Heart left ventricle (tissue), 7 donors: ENCODE data around the gene OBI1.

DNA sequence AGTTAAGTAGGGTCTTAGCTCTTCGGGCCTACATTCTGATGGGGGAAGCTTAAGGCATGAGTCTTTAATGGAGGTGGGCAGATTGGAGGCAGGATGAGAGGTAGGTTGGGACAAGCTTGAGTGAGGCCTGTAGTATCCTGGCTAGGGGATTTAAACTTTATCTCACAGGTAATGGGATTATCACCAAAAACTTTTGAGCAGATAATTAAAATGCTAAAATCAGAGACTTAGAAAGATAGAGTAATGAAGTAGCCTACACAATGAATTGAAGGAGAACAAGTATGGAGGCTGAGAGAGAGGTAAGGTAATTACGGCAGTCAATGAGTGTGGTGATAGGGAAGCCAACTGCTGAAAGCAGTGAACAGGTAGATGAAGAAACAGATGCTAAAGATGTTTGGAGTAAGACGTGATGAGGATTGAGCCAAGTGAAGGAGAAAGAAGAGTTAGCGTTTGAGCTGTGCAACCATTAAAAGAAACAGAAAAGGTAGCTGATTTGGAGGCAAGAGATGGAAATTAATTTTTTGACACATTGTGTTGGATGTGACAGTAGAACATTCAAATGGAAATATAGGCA is 137.1 kb downstream of the LMO7 start:
- PRO-cap, 6 experiments, result no peak in any of the 6 experiments
- RAMPAGE, long total RNA, 2 experiments, result no peak in any of the 2 experiments
- RRBS, result no CpG with 5 or more reads among the region's 4 CpGs

DNA sequence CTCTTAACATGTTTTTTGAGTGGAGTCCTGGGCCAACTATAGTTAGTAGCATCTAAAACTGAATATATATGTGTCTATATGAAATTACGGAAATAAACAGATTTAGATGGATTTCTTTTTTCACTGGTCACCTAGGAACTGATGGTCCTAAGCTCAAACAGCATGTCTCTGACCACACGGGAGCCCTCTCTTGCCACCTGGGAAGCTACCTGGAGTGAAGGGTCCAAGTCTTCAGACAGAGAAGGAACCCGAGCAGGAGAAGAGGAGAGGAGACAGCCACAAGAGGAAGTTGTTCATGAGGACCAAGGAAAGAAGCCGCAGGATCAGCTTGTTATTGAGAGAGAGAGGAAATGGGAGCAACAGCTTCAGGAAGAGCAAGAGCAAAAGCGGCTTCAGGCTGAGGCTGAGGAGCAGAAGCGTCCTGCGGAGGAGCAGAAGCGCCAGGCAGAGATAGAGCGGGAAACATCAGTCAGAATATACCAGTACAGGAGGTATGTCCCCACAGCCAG is 205.4 kb downstream of the LMO7 start:
- PRO-cap, 6 experiments, result no peak in any of the 6 experiments
- RAMPAGE, long total RNA, 2 experiments, result no peak in any of the 2 experiments
- RRBS, result no CpG with 5 or more reads among the region's 9 CpGs

DNA sequence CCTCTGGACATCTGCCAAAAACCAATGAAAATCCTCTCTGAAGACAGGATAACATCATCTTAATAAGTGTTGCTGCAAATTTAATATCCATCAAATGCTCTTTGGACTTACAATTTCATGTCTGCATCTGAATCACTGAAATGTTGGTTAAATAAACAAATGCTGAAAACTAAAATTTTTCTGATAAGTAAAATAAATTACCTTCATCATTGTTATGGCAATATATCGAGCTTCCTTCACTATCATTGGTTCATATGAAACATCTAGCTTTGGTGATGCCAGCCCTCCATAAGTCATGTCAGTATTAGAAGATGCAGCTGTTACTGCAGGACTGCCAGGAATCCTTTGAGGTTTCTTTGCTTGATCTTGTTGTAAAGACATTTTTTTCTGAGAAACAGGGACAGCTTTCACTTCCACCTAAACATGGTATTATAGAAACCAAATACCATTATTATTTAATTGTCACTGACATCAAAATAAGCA is 123.6 kb upstream of the FBXL3 start:
- PRO-cap, 6 experiments, result no peak in any of the 6 experiments
- RAMPAGE, long total RNA, 2 experiments, result no peak in any of the 2 experiments
- RRBS, result no CpG with 5 or more reads among the region's 1 CpG

- PRO-cap, 6 experiments, result no peak in any of the 6 experiments
- RAMPAGE, long total RNA, 2 experiments, result no peak in any of the 2 experiments
- RRBS, result no CpG with 5 or more reads among the region's 2 CpGs
Measured at GRCh38 chr13:77323378-77323715, 3.5 kb downstream of the MYCBP2 start.

DNA sequence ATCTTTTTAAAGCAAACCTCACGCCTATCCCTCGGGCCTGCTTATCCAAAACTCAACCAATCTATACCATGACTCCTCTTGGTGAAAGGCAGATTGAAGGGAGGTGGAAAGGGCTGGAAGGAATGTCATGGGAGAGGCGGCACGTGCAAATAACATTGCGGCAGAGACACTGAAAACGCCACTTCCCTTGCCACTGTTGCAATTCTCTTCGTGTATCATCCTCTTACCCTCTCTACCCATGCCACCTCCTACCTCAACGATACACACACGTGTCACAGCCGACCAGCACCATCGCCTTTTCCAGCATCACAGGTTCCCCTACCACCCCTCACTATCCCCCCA is 1.0 kb downstream of the MYCBP2 start:
- PRO-cap, 6 experiments, result peak in 2 of 6 experiments; most common plus-strand start position 241 of the sequence (in 1); most common minus-strand start position 198 of the sequence (in 2)
- RAMPAGE, long total RNA, 2 experiments, result no peak in any of the 2 experiments
- RRBS, result no CpG with 5 or more reads among the region's 11 CpGs

DNA sequence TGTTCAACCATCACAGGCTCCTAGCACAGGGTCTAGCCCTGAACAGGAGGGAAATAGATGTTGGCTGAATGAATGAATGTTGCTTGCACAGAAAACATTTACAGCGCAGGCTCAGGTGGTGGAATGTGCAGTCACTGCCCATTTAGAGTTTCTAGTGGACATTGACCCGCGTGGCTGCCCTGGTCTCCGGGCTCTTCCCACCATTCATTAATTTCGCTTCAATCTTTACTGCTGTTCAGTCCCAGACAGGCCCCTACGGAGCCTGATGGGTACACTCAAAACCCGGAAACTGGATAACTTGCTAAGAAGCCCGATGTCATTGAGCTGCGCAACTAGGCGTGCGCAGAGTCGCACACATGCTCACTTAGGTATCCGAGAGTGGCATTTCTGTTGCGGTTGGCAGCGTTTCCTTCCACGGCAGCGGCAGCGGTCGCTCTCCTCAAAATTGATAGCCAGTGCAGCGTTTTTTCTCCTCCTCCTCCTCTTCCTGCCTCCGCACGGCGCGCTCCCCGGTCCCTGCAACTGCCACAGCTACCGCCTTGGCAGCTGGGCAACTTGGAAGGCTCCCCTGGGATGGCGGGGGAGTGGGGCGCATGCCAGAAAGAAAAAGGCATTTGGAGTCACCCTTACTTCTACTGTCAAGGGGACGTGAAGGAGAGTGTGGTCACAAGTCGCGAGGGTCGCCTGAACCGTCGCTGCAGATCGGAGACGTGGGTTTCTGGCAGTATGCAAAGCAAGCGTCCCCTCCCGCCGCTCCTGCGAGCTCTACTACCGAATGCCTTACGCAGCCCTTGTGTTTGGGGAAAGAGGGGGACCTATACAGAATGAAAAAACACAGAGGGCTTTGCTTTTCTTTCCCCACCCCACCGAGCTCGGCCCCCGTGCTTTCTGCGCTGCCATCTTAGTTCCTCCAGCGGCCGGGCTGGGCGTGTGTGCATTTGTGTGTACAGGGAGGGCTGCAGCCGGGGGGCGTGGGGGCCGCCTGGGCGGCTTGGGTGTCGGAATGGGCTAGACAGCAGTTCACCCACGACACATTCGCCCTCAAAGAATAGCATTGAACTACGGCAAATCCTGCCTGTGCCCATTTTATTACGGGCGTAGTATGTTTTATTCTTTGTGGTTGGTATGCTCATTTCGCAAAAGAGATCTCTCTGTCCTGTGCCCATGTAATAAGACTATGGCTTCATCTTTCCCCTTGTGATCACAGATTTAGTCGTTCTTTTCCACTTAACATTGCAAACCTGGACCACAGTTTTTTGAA is 2.5 kb upstream of the MYCBP2 start:
- PRO-cap, 6 experiments, result peak in 6 of 6 experiments; most common plus-strand start position 371 of the sequence (in 4); most common minus-strand start position 924 of the sequence (in 6)
- RAMPAGE, long total RNA, 2 experiments, result no peak in any of the 2 experiments
- RRBS, result 3% methylated on average over 4 of the region's 61 CpGs

GRCh38 chr13:77533657-77534333 is 1.7 kb upstream of the SCEL start:
- PRO-cap, 6 experiments, result no peak in any of the 6 experiments
- RAMPAGE, long total RNA, 2 experiments, result no peak in any of the 2 experiments
- RRBS, result no CpG with 5 or more reads among the region's 7 CpGs

DNA sequence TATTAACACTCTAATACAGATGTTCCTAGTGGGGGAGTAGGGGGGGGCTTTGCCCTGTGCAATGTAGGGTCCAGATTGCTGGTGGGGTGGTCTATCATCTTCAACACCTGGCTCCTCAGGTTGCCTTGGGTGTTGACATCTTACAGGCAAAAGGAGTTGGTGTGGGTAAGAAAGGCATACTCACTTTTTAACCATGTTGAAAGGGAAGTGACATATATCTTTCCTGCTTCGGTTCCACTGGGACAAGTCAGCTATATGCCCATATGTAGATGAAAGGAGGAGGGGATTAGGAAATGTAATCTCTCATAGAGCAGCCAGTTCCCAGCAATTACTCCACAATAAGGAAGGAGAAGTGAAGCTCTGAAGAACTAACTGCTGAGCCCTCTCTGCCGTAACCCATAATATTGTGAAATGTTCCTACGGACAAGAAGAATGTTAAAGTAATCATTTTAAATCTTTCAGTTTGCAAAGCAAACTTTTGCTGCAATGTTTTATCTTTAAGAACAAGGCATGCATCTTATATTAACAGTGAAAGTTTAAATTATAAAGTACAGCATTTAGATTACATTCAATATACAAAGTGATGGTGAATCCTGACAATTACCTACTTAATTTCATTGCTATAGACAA is 82.2 kb downstream of the EDNRB start:
- PRO-cap, 6 experiments, result no peak in any of the 6 experiments
- RAMPAGE, long total RNA, 2 experiments, result no peak in any of the 2 experiments
- RRBS, result no CpG with 5 or more reads among the region's 3 CpGs

DNA sequence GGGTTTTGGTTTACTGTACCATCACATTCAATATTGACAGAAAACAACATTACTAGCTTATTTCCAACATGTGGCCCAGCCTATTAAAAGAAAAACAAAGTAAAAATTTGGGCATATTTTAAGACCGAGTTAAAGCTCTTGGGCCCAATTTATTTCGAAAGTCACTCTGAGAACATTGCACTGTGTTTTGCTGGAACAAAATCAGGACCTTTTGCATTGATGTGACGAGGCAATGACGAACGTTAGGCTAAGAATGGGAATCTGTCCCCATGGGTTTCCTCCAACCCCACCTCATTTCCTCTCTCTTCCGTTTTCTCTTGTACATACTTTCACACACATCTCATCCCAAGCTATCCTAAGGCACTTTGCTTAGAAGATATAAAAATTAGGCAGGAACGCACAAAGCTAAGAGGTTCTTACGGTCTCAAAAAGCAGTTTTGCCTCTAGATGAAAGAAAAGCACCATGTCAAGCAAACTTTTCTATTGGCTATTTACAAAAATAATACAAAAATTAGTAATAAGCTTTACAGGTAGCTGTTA is 22.1 kb downstream of the EDNRB start:
- PRO-cap, 6 experiments, result peak in 3 of 6 experiments; most common plus-strand start position 372 of the sequence (in 3); most common minus-strand start position 163 of the sequence (in 3)
- RAMPAGE, long total RNA, 2 experiments, result no peak in any of the 2 experiments
- RRBS, result no CpG with 5 or more reads among the region's 8 CpGs

GRCh38 chr13:77990967-77991571 is 72.4 kb upstream of the EDNRB start:
- PRO-cap, 6 experiments, result peak in 2 of 6 experiments; most common plus-strand start chr13:77991336 (in 2); most common minus-strand start chr13:77991120 (in 1)
- RAMPAGE, long total RNA, 2 experiments, result no peak in any of the 2 experiments
- RRBS, result no CpG with 5 or more reads among the region's 4 CpGs

DNA sequence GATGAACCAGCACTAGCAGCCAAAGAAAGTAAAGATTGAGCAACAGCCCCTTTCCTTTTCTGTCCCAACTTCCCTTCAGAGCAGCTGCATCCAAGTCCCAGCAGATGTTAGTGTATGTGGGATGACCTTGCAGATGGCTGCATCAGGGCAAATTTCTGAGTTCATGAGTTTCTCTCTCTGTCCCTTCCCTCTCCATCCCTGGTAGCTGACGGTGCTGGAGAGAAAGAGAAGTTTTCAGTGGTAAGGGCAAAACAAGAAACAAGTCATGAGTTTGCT is 183.6 kb upstream of the EDNRB start:
- PRO-cap, 6 experiments, result peak in 2 of 6 experiments; most common plus-strand start position 195 of the sequence (in 2); most common minus-strand start position 213 of the sequence (in 1)
- RAMPAGE, long total RNA, 2 experiments, result no peak in any of the 2 experiments
- RRBS, result no CpG with 5 or more reads among the region's 1 CpG

DNA sequence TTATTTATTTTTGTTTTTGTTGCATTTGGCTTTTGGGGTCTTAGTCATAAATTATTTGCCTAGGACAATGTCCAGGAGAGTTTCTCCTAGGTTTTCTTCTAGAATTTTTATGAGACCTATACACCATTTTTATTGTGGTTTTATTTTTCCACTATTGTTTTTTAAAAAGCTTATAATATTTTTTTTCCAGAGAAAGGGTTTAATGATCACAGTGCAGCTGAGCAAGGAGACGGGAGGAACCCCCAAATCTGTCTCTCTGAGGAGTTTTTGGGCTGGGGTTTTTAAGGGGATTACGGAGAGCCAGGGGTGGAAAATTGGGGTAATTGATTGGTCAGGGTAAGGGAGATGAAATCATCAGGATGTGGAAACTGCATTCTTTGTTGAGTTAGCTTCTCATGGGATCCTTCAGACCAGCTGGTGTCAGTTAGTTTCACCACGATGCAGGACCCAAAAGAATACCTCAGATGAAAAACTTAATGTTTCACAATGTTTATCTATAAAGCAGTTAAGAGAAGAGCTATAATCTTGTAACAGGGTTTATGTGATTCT is 230.9 kb downstream of the POU4F1 start:
- PRO-cap, 6 experiments, result peak in 2 of 6 experiments; most common plus-strand start position 533 of the sequence (in 1); most common minus-strand start position 258 of the sequence (in 2)
- RAMPAGE, long total RNA, 2 experiments, result no peak in any of the 2 experiments
- RRBS, result no CpG with 5 or more reads among the region's 3 CpGs

DNA sequence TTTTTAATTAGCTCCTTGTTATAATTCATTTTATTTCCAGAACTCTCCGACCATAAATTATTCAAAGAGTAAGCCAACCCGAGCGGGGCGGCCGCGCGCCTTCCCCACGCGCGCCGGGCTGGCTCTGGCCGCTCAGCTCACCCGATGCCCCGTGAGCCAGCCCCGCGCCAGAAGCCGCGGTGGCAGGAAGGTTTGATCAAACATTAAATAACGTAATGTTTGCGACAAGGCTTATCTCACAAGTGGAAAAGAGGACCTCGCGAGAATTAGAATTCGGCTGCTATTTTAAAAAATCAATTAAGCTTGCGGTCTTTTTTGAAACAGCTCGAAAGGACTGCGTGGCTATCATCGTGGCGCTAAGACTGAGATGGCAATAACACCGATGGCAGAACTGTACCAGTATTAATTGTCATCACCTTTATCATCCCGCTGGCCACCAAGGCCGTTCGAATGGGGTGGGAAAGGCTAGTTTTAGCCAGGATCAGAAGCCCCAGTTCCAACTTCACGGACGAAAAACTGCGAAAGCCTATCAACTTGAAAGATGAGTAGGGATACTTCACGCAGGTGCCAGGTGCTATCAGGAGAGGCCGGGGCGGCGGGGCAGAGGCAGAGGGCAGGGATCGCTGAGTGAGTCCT is 6.5 kb downstream of the POU4F1 start:
- PRO-cap, 6 experiments, result peak in 1 of 6 experiments; most common plus-strand start position 583 of the sequence (in 1)
- RAMPAGE, long total RNA, 2 experiments, result no peak in any of the 2 experiments
- RRBS, result no CpG with 5 or more reads among the region's 40 CpGs

GRCh38 chr13:78658970-78659728 is at the start of gene OBI1:
OBI1 (minus strand) TSS chr13:78659155.
- PRO-cap, 6 experiments, result peak in 6 of 6 experiments; most common plus-strand start chr13:78659224 (in 3); most common minus-strand start chr13:78659169 (in 4)
- RAMPAGE, long total RNA, 2 experiments, result start-site peak on the minus strand in 2 of 2 experiments, at chr13:78659141-78659169 at its widest, 54 to 275 reads per replicate
- RRBS, result no CpG with 5 or more reads among the region's 45 CpGs

GRCh38 chr13:79385698-79387001 is 19.9 kb downstream of the RBM26 start:
- PRO-cap, 6 experiments, result no peak in any of the 6 experiments
- RAMPAGE, long total RNA, 2 experiments, result no peak in any of the 2 experiments
- RRBS, result no CpG with 5 or more reads among the region's 3 CpGs

- PRO-cap, 6 experiments, result no peak in any of the 6 experiments
- RAMPAGE, long total RNA, 2 experiments, result no peak in any of the 2 experiments
- RRBS, result no CpG with 5 or more reads among the region's 4 CpGs
Measured at GRCh38 chr13:79404048-79404902, 1.8 kb downstream of the RBM26 start.

DNA sequence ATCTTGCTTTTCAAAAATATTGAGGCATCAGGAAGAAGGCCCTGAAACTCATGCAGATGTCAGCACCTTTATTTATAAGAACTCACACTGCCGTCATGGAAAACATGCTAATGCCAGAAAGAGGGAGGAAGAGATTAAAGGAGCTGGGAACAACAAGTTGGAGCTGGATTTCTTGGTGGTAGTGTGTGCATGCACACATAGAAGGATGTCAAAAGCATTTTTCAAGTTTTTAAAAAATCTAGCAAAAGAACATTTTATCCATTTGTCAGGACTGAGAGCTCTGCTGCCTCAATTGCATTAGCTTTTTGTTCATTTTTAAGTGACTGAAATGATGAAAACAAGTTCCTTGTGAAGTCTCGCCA is 342.5 kb downstream of the SPRY2 start:
- PRO-cap, 6 experiments, result no peak in any of the 6 experiments
- RAMPAGE, long total RNA, 2 experiments, result no peak in any of the 2 experiments
- RRBS, result no CpG with 5 or more reads among the region's 2 CpGs

- PRO-cap, 6 experiments, result no peak in any of the 6 experiments
- RAMPAGE, long total RNA, 2 experiments, result no peak in any of the 2 experiments
- RRBS, result no CpG with 5 or more reads among the region's 10 CpGs
Measured at GRCh38 chr13:80276071-80276883, 64.6 kb downstream of the SPRY2 start.

- PRO-cap, 6 experiments, result no peak in any of the 6 experiments
- RAMPAGE, long total RNA, 2 experiments, result no peak in any of the 2 experiments
- RRBS, result no CpG with 5 or more reads among the region's 2 CpGs
Measured at GRCh38 chr13:80436489-80436825, 95.5 kb upstream of the SPRY2 start.

GRCh38 chr13:80469592-80470619 is 129.0 kb upstream of the SPRY2 start:
- PRO-cap, 6 experiments, result peak in 3 of 6 experiments; most common plus-strand start chr13:80470075 (in 1); most common minus-strand start chr13:80469603 (in 1)
- RAMPAGE, long total RNA, 2 experiments, result no peak in any of the 2 experiments
- RRBS, result no CpG with 5 or more reads among the region's 8 CpGs